Kidney epithelial cell (primary cell): ENCODE measurements around the gene TDGF1.

- RAMPAGE, long total RNA = no peak
- RRBS = no CpG with 5 or more reads among the region's 5 CpGs
Measured at GRCh38 chr3:45984494-45985074, 11.0 kb downstream of the FYCO1 start.

GRCh38 chr3:46096277-46096779 lies 69.0 kb upstream of the XCR1 start:
- RAMPAGE, long total RNA = no peak
- RRBS = no CpG with 5 or more reads among the region's 4 CpGs

GRCh38 chr3:46183270-46183854 lies 24.8 kb downstream of the CCR1 start:
- RAMPAGE, long total RNA = no peak
- RRBS = no CpG with 5 or more reads among the region's 5 CpGs

DNA sequence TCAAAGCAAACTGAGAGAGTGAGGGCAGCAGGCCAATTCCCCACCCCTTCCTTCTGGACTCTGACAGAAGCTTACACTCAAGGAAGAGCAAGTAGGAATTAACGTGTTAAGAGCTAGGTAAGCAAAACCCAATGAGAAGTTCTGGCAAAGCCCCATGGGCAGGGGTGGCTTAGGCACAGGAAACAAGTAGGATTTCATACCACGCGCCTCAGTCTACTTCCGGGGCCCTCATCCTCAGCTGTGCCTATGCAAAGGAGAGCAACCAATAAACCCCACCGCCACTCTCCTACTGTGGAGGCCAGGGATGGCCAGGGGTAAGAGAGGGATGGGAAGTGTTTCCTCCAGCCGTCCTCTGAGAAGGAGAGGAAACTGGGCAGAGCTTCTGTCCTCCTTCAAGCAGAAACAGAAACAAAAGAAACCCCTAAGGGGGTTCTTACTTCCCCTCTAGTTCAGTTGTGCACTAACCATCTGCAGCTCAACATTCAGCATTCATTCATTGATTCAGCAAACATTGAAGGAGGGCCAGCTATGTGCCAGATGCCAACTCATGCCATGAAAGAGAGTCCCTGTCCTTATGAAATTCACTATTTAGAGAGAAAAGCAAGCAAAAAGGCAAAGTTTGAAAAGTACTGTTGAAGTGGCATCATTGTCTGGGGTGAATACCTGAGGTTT lies 12.7 kb downstream of the CCR5 start:
- RAMPAGE, long total RNA = no peak
- RRBS = no CpG with 5 or more reads among the region's 6 CpGs

- RAMPAGE, long total RNA = no peak
- RRBS = no CpG with 5 or more reads among the region's 4 CpGs
Measured at GRCh38 chr3:46429705-46429904, 22.5 kb downstream of the CCRL2 start.

GRCh38 chr3:46462152-46462525 lies 2.6 kb downstream of the LTF start:
- RAMPAGE, long total RNA = no peak
- RRBS = no CpG with 5 or more reads among the region's 3 CpGs

DNA sequence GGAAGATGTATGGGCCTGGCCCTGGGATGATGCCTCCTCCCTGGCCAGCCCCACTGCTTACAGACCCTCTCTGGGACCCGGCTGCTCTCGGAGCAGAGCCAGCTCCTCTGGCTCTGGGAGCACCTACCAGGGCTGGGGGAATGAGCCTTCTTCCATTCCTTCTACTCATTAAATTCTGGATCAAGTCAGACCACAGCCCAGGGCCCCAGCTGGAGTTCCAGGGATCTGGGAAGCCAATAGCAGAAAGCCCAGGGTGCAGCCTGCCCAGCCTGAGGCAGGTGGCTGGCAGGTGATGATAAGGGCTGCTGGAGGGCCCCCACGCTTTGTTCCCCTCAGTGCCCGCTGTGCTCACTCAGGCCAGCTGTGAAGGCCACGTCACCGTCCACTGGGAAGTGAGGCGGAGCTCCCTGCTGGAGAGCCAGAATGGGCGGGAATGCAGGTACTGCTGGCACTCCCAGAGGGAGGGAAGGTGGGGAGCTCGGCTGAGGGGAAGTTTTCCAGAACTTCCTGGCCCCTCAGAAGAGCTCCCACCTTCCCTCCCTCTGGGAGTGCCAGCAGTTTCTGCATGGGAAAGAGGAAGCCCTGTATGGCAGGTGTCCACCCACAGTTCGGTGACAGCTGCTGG lies 12.8 kb upstream of the RTP3 start:
- RAMPAGE, long total RNA = no peak
- RRBS = no CpG with 5 or more reads among the region's 10 CpGs

- RAMPAGE, long total RNA = no peak
- RRBS = no CpG with 5 or more reads among the region's 18 CpGs
Measured at GRCh38 chr3:46577519-46578307, at the start of gene TDGF1. TDGF1 (plus strand) TSS chr3:46577788.

DNA sequence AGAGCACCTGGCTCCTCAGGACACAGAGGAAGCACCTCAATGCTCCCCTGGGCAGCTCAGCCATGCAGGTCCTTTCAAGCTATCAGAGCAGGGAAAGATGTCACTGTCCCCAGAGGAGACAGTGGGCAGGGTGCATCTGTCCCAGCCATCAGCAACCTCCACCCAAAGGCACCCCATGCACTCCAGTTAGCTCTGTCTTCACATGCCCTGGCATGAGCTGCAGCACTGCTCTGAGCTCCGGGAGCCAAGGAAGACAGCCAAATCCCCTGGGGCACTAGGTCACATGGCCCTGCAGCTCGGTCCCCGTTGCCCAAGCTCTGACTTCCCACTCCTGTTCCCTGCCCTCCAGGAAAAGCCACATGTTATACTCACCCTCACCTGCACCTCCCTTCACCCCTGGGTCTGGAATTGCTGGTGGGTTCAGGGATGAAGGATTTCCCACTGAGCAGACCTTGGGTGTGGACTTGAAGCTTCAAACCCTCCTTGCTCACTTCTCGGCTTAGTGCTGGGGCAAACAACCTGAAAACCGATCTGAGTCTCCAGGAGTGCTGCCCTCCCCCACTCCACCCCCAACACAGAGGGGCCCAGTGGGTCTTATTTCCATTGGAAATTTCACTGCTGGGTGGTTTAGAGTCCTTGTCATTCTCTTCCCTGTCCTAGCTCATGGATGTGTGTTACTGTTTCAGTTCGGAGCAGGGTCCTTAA lies 32.6 kb downstream of the ALS2CL start:
- RAMPAGE, long total RNA = no peak
- RRBS = no CpG with 5 or more reads among the region's 6 CpGs

DNA sequence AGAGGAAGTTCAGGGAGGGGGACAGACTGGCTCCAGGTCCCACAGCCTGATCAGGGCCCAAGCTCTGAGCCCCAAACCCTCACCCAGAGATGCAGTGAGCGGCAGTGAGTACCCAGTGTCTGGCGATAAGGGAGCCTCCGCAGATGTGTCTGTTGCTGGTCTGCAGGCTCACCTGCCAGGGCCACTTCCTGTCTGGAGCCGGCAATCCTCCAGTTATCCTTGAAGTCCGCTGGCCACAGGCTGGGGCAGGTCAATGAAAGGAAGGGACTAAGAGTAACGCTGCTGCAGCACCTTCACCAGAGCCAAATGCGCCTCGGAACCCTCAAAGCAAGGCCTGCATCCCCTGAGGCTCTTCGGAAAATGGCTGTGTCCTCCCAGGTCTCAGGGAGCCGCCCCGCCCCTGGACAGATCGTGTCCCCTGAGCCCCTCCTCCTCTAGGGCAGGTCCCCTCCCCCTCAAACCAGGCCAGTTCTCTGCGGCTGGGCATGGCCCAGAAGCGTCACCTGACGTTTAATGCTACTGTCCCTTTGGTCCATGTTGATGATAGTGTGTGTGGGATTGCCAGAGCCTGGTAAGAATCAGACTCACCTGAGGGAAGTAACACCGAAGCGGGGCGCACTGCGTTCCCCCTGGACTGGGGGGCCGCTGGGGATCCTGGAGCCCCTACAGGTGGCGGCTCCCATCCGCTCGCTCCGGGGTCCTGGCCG lies 51.5 kb downstream of the MYL3 start:
- RAMPAGE, long total RNA = no peak
- RRBS = 4% methylated on average over 2 of the region's 25 CpGs

GRCh38 chr3:46882391-46883176 lies 5.1 kb downstream of the PTH1R start:
- RAMPAGE, long total RNA = no peak
- RRBS = under 1% methylated on average over 15 of the region's 77 CpGs

GRCh38 chr3:46883177-46883626 lies 5.7 kb downstream of the PTH1R start:
- RAMPAGE, long total RNA = no peak
- RRBS = 1% methylated on average over 31 of the region's 61 CpGs

GRCh38 chr3:46883627-46884299 lies 6.2 kb downstream of the PTH1R start:
- RAMPAGE, long total RNA = no peak
- RRBS = 3% methylated on average over 5 of the region's 14 CpGs

- RAMPAGE, long total RNA = no peak
- RRBS = no CpG with 5 or more reads among the region's 9 CpGs
Measured at GRCh38 chr3:46913538-46914071, 36.1 kb downstream of the PTH1R start.

DNA sequence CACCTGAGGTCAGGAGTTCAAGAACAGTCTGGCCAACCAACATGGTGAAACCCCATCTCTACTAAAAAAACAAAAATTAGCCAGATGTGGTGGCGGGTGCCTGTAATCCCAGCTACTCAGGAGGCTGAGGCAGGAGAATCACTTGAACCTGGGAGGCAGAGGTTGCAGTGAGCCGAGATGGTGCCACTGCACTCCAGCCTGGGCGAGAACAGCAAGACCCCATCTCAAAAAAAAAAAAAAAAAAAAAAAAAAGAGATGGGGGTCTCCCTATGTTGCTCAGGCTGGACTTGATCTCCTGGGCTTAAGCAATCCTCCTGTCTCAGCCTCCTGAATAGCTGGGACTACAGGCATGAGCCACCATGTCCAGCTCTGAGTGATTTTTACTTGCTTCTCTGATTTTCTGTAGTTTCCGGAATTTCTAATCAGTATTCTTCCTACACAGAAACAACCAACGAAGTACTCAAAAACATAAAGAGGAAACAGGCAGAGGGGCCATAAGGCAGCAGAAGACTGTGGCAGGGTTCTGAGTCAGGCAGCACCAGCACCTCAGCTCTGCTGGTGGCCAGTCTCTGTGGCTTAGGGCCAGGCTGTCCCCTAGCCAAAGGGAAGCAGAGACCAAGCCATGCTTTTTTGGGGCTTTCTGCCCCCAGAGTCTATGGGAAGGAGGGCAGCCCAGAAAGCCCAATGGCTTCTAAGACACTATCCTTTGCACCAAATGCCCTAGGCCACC lies 46.6 kb downstream of the CCDC12 start:
- RAMPAGE, long total RNA = no peak
- RRBS = no CpG with 5 or more reads among the region's 5 CpGs

GRCh38 chr3:46934160-46935253 lies 42.0 kb downstream of the CCDC12 start:
- RAMPAGE, long total RNA = no peak
- RRBS = no CpG with 5 or more reads among the region's 10 CpGs

DNA sequence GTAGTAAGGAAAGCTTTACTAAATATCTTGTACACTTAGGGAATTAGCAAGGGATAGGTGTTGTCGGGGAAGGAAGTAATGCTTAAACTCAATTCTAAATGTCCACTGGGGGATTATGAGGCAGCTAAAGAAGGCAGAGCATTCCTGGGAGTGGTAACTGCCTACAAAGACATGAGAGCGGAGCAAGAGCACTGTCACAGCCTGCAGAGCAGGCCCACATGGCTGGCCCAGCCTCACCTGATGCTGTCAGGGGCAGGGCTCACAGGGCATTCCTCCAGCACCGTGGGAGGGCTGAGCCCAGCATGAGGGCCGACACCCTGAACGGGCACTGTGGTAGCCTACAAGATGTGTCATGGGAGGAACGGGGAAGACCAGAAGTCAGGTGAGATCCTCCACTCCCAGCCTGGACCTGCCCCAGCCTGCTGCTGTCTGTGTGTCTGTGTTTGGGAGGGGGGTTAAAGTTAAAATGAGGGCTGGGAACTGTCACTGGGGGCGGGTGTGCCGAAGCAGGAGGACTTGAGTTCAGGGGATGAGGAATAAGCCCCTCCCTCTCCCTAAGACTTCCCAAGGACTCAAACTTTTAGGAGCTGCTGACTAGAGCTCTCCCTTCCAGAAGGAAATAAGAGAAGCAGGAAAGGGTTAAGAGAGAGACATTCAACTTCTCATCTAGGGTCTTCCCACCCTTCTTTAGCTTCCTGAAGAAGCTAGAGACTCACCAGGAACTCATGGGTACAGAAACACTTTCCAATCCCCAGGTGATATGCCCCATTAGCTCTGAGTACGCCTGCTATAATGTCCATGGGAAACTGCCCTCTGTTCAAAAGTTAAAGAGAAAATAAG lies 30.0 kb downstream of the CCDC12 start:
- RAMPAGE, long total RNA = no peak
- RRBS = no CpG with 5 or more reads among the region's 9 CpGs

DNA sequence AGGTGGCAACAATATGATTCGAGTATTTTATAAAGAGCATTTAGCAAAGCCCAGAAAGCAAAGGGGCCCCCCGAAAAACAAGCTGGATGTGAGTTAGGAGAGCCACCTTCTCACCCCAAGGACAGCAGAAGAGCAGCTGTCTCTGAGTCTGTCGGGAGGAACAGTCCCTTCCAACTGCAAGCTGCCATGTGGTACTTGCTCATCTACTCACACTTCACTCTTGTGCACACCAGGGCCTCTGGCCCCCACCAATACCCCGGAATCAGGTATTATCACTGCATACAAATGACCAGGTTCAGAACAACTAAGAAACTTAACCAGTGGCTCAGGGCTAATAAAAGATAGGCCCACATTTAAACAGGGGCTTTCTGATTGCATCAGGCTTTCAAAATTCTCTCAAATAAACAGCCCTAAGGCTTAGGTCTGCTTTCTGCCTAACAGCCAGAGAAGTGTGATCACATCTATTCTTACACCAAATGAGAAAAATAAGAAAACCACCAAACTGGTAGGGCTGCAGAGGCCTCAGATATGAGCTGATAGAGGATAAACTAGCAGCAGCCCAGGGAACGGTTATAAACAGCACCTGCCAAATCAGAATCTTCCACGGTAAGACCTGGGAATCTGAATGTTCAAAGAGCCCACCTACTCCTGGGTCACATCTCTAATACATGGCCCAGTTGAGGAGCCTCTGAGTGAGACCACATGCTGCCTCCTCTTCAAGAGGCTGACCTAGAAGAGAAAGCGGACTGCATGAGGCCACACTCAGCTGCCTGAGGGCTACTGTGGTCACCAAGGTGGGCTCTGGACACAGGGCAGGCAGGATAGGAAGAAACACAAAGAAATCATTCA lies 20.6 kb downstream of the CCDC12 start:
- RAMPAGE, long total RNA = no peak
- RRBS = no CpG with 5 or more reads among the region's 7 CpGs

DNA sequence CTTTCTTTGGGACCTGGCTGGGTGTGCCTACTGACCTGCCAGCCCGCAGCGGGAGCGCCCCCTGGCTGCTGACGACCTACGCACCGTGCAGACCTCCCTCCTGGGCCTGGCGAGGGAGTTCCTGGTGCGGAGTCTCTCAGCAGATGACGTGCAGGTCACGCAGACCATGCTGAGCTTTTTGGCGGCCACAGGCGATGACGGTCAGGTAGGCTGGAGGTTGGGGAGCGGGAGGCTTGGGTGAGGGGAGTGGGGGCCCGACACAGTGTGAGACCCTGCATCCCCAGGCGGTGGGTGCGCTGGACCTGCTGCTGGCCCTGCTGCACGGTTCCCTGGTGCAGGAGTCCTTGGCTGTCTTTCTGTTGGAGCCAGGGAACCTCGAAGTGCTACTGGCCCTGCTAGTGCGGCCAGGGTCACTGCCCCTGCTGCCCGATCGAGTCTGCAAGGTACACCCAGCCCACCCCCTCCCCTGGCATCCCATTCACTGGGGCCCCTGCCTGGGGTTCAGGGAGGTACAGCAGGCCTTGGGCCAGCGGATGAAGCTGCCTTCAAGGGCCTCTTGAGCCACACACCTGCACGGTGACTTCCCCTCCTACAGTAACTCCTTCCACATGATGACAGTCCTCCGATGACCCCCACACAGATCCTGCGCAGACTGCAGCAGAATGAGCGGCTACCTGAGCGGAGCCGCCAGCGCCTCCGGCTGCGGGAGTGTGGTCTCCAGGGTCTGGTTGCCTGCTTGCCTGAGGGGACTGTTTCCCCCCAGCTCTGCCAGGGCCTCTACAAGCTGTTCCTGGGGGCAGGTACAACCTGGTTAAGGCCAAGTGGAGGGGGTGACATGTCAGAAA lies 19.4 kb downstream of the NBEAL2 start:
- RAMPAGE, long total RNA = no peak
- RRBS = no CpG with 5 or more reads among the region's 32 CpGs

DNA sequence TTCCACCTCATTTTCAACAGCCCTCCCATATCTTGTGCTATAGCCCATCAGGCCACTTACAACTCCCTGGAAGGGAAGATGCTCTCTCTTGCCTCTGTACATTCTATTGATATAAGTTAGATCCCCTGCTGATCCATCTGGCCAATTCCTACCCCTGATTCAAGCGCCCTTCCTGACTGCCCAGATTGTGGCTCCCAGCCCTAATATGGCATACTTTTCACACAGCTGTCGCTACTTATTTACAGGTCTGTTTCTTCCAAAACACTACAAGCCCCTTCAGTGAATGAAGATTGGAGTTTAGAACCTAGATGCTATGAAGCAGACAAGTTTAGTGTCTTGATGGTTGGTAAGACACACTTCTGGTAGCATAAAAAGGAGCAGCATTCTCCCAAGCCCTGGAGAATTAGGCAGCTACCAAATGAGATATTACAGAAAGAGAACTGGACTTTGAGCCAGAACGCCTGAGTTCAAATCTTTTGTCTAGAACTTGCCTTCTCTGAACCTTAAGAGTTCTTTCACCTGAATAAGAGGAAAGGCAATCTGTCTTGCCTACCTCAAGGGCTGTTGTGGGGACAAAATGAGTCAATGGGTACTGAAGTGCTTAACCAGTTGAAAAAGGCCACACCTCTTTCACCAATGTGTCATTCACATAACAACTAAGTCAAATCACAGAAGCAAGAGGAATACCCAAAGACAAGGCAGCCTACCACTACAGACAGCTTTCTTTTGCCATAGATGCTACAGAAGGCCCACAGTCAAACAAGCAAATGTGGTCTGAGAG lies 39.5 kb downstream of the NBEAL2 start:
- RAMPAGE, long total RNA = no peak
- RRBS = no CpG with 5 or more reads among the region's 3 CpGs